Mammary microvascular endothelial cell (primary cell): ENCODE data around the genes IZUMO3, TUSC1, PLAA, LINGO2, TOPORS and CHMP5.

DNA sequence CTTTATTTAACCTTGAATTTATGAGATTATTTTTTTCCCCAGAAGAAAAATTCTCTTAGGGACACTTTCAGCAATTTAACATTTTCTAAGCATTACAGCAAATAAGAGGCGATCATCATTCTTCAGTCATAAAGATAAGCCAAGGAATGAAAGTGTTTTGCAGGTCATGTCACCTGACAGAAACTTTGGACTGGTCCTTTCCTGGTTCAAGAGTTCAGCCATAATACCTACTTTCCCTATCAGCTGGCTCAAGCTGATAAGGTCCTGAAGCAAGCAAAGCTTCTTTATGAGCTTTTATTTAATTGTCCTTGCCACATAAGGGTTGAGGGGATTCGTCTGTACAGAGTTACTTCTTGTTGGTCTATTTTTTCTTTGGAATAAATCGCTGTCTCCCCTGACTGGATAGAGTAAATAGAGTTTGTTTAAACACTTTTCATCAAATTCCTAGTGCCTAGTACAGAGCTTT, 99.9 kb upstream of the CDKN2B start:
- RAMPAGE, long total RNA: no peak

DNA sequence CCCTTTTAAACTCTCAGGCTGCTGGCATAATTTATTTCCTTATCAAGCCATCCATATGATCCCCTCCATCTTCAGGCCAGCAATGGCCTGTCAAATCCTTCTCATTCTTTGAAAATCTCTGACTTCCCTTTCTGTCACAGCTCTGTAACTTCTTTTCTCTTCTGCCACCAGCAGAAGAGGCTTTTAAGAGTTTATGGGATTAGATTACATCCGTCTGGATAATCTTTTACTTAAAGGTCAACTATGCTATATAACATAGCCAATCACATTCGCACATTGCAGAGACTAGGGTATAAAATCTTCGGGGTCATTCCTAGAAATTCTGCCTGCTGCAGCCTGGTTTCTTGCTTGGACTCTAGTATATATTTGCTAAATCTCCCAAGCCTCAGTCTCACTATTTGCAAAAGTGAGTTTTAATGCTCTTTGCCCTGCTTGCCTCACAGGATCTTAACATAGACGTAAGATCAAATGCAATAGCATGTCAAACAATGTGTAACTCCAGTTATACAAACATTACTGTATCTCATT, 104.2 kb upstream of the CDKN2B start:
- RAMPAGE, long total RNA: no peak

DNA sequence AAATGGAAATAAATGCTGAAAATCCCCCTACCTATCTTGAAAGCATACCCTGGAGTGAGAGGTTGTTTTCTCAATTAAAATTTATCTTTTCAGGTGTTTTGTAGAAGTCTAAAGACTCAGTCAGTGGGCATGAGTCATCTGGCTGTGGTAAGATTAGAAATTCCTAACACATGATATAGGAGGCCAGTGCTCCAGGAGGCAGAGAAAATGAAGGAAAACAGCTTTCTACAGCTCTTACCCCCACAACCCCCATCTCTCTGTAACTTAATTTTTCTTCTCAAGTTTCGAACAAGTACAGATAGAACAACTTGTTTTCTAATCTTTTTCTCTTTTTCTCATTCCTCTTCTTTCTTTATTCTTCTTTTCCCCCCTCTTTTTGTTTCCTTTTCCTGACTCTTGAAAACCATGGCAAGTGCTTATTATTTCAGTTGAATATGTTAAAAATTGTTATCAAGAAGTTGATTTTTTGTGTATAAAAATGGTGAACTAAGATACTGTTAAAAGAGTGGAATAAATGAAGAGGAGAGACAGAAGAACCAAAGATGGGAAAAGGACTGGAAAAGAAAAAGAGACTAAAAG, 208.6 kb upstream of the DMRTA1 start:
- RAMPAGE, long total RNA: no peak

DNA sequence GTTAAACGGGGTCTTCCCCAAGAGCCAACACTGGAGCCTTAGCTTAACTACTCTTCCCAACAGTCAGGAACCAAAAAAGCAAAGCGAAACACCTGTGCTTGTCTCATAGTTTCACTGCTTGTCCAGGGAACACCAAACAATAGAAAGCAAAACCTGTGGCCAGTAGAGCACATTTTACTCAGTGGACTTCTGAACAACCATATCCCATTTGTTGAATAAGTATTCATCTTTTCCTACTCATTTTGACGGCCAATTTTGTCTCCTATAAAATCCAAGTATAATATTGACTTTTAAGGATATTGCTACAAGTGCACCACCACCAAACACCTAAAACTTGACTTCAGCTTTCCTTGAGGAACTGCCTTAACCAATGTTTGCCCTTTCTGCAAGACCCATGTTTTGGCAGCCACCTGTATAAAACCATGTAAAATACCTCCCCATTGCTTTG, 391.3 kb downstream of the ELAVL2 start:
- RAMPAGE, long total RNA: no peak

DNA sequence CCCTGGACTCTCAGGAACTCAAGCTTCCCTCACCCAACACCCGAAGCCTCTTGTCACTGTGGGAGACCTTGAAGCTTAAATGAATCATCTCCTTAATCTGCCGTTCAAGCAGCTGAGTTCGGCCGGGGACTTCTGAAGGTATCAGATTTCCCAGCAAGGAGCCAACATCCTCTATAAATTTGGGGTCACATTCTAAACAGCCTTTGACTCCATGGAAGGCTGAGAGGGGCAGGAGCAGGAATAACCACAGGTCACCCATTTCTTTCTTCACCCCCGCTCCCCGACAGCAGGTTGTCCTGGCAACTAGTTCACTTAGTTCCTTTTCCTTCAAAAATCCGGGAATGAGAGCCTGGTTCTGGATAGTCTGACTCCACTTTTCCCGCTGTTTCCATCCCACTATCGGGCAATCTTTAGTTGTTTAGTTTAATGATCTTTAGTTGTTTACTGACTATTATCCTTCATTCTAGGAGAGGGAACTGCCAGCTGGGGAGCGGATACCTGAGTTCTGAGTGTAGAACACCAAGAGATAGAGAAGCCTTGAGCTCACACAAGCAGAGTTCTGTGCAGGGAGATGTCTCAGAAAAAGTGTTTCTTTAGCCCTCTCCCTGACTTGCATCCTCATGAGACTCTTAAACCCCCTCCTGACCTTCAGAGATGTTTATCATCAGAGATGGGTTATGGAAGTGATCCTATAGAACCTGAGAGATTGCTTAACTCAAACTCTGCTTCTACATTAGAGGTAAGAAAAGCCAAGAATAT, at the start of gene IZUMO3:
IZUMO3 (minus strand) TSS at position 507 of the 759 bp plus-strand sequence.
- RAMPAGE, long total RNA: no peak

- RAMPAGE, long total RNA: no peak
These were observed at the start of gene TUSC1 for GRCh38 chr9:25677747-25678950. Gene TUSC1, minus strand, starts transcription at chr9:25678444.

DNA sequence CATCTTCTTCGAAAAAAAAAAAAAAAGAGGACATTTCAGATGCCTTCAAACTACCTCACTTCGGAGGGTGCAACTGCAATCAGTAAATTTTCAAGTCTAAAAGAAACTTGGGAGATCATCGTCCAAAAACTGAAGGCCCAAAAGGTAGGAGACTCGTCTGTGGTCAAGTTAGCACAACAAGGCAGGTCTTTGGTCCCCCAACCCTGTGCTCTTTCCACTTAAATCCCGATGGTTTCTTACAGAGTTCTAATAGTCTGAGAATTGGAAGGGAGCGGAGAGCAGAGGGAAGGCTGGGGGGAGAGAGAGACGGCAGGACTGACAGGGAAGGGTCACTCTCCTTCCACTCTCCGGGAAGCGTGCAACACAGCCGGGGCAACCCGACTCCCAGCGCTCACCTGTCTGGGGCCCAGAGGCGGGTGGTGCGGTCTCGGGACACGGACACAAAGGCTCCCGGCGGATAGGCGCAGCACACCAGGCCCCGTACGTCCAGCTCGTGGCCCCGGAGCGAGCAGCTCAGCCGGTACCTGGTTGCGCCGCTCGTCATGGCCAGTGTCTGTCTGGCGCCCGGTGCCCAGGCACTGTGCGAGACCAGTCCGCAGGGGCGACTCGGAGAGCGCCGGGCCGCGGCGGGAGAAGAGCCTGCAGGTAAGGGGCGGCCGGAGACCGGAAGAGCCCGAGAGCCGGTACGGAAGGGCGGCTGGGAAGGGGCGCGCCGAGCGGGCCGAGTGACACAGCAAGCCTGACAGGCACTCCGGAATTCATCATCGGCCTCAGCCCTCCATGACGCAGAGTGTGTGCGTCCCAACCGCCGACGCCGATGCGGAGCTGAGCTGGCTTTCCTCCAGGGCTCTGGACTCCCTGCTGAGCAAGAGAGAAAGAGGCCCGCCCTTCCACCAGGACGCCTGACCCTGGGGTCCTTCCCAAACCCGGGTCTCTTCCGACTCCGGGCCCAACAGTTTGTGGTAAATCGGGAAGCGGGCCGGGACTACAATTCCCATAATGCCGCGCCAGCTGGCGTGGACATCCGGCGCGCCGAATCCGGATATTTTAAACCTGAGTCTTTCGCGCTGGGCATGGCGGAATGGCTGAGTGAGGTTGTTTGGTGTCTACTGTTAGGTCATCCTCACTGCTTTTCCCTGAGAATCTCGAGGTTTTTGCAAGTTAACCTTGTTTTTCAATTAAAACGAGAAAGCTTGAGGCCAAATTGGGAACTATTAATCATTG, at the start of gene PLAA:
PLAA (minus strand) TSS at position 741 of the 1,224 bp plus-strand sequence.
- RAMPAGE, long total RNA: start-site peak on the minus strand centred at position 690 of the sequence, 86 bp wide, 415 and 346 reads in 2 replicates

DNA sequence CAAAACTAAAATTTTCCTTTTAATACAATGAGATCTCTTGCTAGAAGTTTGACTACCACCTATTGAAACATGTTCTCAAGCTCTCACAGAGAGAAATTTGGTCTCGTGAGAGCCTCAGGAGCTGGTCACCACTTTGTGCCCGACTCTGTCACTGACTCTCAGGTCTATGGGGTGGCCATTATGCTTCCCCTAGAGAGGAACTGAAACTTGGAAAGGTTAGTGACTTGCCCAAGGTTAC, 44.5 kb upstream of the EQTN start:
- RAMPAGE, long total RNA: no peak

- RAMPAGE, long total RNA: no peak
These were observed 80.4 kb upstream of the EQTN start for GRCh38 chr9:27377083-27377967.

- RAMPAGE, long total RNA: no peak
These were observed 35.0 kb upstream of the IFNK start for GRCh38 chr9:27489010-27489659.

GRCh38 chr9:27847678-27848340, 274.5 kb upstream of the C9orf72 start:
- RAMPAGE, long total RNA: no peak

DNA sequence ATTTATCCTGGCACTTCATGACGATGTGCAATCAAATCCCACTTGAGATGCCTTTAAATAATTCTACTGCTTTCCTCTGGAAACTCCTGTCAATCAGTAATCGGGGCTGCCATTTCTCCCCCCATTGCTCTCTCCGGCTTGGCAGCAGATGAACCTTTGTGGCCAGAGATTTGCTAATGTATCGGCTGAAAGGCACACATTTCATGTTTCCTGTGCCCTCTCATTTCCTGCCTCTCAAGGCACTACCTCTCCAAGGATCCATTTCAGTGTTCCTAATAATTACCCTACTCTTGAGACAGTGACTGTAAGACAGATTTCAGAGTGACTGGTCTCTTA, 291.9 kb upstream of the C9orf72 start:
- RAMPAGE, long total RNA: no peak

DNA sequence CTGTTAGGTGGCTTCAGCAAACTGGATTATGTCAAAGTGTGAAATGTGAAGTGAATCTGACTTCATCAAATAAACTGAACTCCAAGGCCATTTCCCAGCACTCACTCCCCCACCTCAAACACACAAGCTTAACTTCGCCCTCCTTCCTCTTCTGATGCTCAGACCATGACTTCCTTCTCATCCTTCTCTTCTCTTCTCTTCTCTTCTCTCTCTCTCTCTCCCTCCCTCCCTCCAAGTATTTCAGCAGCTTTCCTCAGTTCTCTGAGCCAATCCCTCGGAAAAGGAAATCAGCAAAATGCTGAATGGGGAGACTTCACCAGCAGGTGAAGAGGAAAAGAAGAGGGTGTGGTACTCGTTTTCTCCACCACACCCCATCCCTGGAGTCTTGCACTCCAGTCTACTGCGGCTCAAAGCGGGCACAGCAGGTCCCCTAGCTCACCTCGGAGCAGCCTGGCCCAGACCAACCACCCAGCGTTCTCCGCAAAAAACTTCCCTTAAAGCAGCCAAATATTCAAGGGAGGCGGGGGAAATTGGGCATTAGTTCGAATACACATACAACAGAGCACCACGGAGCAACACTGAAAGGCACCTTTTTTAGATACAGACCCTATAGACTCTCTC, 1.9 kb downstream of the LINGO2 start:
- RAMPAGE, long total RNA: no peak

GRCh38 chr9:29212953-29214176, at the start of gene LINGO2:
Gene LINGO2, minus strand, starts transcription at chr9:29213601.
- RAMPAGE, long total RNA: no peak

GRCh38 chr9:32552072-32553124, at the start of gene TOPORS:
Gene TOPORS, minus strand, starts transcription at chr9:32552586.
- RAMPAGE, long total RNA: start-site peak on the plus strand at chr9:32552304-32552372, 195 and 109 reads in 2 replicates; start-site peak on the minus strand at chr9:32552566-32552586, 143 and 70 reads in 2 replicates

DNA sequence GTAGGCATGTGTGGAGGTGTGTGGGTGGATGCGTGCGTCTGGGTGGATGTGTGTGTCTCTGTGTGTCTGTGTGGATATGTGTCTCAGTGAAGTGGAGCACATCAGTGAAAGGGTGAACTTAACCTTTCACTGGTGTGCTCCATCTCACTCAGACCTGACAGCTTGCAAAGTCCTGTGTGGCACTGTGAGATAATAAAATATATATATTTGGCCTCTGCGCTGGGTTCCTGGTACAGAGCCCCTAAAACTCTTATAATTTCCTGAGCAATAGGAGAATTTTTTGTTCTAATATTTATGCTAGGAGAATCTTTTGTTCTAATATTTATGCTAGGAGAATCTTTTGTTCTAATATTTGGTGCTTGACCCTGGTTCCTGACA, 32.1 kb upstream of the SMU1 start:
- RAMPAGE, long total RNA: no peak

DNA sequence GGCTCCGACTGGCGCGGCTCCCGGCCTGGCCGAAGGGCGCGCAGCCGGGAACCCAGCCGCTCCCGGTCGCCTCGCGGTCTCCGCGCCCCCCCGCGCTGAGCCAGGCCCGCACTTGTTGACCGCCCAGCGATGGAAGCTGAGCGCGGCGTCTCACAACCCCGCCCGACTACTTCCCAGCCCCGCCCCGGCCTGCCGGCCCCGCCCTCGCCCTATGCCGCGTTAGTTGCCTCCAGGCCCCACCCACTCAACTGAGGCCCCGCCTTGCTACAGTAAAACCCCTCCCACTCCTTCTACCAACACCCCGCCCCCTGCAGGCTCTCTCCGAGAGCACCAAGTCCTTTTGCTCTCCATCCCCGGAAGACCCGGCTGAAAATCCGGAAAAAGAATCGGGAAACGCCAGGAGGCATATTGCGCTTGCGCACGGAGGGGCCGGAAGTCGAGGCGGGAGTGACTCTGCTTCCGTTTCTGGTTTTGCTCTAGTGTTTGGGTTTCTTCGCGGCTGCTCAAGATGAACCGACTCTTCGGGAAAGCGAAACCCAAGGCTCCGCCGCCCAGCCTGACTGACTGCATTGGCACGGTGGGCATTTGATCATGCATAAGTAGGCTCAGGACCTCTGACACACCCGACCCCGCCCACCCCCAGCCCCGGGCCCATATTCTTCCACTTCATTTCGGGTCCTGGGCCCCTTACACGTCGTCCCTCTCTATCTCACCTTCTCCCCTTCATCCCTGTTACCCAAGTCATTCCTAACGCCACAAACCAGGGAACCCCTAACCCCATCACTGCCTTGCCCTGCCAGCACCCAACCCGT, at the start of gene CHMP5:
CHMP5 (plus strand) TSS at position 479 of the 812 bp plus-strand sequence.
- RAMPAGE, long total RNA: start-site peak on the plus strand centred at position 487 of the sequence, 63 bp wide, 2,296 and 1,418 reads in 2 replicates

DNA sequence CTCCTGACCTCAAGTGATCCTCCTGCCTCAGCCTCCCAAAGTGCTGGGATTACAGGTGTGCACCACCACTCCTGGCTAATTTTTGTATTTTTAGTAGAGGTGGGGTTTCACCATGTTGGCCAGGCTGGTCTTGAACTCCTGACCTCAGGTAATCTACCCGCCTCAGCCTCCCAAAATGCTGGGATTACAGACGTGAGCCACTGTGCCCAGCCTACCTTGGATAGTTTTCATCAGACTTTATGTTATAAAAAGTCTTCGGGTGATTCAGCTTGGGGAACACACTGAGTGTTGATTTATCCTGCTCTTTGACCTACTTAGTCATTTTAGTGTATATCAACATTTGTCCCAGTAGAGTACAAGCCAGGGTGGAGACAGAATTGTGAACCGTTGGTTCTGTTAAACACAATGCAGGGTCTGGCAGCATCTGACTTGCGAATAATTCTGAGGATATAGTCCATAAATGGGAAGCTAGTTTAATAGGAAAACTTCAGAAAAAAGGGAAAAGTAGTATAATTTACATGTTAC, 39.6 kb downstream of the NFX1 start:
- RAMPAGE, long total RNA: no peak

GRCh38 chr9:33392890-33393262, 9.5 kb downstream of the AQP7 start:
- RAMPAGE, long total RNA: no peak

DNA sequence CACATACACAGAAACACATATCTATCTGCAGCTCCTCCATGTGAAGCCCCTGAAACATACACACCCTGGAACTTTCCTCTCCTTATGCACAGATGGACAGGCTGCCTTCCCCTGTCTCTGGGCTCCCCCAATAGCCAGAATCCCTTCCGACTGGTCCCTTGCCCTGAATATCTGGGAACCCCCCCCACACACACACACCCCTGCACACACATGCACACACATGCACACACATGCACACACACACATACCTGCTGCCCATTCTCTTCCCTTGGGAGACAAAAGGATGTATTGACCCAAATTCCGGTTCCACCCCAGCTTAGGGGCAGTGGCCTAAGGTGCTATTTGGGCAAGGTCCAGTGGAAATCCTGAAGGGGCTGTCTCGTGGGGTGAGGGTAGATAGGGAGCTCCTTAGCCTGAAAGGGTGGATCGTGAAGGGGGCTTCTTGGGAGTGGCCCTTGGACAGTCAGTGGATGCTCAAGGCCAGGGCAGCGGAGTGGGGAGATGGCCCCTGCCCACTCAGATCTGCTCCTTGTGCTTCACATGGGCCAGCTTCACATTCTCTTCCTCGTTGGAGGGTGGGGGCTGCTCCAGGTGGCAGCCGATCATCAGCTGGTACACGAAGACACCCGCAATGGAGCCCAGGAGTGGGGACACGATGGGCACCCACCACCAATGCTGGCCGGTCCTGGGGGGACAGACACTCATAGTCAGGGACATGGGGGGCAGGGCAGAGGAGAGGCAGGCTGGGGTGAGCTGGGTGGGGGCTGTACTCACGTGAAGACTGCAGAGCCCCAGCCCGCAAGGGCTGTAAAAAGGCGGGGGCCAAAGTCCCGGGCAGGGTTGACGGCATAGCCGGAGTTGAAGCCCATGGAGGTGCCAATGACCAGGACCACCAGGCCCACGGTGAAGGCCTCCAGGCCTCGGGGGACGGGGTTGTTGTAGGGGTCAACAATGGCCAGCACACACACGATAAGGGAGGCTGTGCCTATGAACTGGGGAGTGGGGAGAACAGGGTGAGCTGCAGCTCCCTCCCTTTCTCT, 5.5 kb downstream of the AQP3 start:
- RAMPAGE, long total RNA: no peak